ENCODE results near the genes WASL, GCC1, LEP and METTL2B.

DNA sequence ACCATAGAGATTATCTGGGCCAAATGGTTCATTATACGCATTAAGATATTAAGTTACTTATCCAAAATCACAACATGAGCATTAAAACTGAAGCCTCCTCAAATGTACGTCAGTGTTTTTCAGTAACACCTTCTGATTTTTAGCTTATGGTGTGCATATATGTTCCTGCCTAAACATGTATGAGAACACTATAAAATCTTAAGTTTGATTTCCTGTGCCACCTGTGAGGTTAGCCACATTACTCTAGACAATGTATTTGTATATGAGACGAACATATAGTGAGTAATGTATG lies 103.1 kb downstream of the IQUB start:
- RRBS, result no CpG with 5 or more reads among the region's 3 CpGs

DNA sequence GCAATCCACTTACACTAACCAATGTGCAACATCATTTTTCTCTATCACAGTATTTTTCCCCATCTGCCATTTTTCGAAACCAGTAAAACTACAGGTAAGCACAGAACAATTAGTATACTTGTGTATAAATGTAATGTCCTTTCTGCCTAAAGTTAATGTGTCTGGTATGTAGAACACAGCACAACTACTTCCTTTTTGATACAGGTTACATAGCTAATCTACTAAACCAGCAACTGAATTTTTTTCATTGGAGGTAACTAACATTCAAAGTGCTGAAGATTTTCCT lies 2.1 kb downstream of the WASL start:
- RRBS, result no CpG with 5 or more reads among the region's 1 CpG

GRCh38 chr7:123748285-123749117 lies at the start of gene WASL:
Gene WASL (minus strand): TSS chr7:123749003.
- RRBS, result under 1% methylated on average over 23 of the region's 89 CpGs

GRCh38 chr7:127351160-127352308 lies 41.0 kb downstream of the ZNF800 start:
- RRBS, result no CpG with 5 or more reads among the region's 1 CpG

- RRBS, result no CpG with 5 or more reads among the region's 16 CpGs
Observed at GRCh38 chr7:127373302-127374492, 18.8 kb downstream of the ZNF800 start.

GRCh38 chr7:127585183-127586046 lies at the start of gene GCC1:
Gene GCC1 (minus strand): TSS chr7:127585596.
- RRBS, result under 1% methylated on average over 14 of the region's 74 CpGs

DNA sequence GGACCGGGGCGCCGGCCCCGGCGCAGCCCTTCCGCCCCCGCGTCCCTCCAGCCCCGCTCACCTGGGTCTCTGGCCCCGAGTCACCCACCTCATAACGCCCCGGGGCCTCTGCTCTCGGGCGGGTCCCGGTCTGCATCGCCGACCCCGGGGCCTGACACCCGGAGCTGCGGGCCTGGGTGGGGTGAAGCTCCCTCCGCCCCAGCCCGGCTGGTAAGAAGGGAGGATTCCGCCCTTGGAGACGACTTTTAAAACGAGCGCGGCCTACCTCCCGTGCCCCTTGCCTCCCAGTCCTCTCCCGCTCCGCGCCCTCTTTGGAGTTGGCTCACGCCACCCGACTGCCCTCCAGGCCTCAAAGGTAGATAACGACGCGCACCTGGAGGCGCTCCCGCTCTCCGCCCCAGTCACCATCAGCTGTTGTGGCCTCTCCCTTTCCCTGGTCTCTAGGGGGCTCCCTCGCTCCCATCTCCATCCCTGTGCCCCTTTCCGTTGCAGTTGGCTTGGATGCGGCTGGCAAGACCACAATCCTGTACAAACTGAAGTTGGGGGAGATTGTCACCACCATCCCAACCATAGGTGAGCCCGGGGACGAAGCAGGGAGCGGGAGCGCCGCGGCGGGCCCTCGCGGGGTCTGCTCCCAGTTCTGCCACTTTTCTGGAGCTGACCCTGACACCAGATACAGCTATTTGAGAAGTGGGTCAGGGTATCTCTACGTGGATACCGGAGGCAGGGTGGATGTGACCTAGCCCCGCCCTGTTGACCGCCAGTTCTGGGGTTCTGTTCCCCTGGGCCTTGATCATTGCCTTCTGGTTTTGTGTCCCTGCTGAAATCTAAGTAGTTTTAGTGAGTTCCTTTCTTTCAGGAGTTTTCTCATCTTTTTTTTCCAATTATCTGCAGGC lies 628 bp downstream of the ARF5 start:
- RRBS, result 2% methylated on average over 12 of the region's 55 CpGs

GRCh38 chr7:127668193-127668458 lies 16.1 kb downstream of the SND1 start:
- RRBS, result no CpG with 5 or more reads among the region's 2 CpGs

DNA sequence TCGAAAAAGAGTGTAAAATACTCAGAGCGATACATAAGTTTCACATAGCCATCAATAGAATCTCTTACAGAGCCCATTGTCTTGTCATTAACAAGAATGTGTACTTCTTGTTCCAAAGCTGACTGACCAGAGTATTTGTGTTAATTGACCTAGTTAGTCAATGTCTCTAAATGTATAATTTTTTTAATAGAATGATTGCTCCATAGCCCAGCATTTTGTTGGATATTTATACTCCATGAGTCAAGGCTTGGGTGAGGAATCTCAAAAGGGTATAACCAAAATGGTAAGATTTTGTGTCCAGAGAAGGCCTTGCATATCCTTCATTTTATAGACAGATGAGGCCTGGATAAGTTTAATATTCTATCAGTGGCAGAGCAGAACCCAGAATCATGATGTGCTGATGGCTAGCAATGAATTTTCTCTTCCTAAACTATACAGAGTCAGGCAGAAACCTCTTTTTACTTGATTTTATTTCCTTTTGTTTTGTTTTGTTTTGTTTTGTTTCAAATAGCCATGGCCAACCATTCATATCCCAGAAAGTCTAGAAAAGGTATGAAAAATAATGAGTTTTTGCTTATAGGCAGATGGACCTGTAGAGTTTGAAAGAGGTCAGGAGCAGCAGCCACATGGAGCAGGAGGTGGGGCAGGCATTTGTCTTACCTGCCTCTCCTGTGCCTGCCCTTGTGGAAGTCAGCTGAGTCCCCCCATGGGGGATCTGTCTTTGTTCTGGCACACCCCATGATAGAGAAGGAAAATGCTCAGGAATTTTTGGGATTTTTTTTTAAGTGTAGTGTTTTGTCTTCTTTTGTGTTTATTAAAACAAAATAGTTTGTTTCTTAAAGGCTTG lies 44.9 kb downstream of the LRRC4 start:
- RRBS, result no CpG with 5 or more reads among the region's 2 CpGs

DNA sequence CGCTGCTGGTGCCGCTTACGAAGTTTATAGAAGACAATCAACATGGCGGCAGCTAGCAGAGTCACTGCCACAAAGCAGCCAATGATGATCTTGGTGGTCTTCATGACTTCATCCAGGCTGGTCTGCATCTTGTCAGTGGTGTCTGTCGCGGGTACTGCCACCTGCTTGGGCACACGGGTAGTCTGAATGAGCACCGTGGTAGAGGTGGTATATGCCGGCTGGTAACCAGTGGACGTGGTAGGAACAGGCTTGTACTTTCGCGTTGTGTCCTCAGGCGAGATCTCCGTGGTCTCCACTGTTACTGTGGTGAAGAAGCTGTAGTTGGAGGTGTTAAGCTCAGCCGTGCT lies 2.3 kb downstream of the LRRC4 start:
- RRBS, result no CpG with 5 or more reads among the region's 15 CpGs

DNA sequence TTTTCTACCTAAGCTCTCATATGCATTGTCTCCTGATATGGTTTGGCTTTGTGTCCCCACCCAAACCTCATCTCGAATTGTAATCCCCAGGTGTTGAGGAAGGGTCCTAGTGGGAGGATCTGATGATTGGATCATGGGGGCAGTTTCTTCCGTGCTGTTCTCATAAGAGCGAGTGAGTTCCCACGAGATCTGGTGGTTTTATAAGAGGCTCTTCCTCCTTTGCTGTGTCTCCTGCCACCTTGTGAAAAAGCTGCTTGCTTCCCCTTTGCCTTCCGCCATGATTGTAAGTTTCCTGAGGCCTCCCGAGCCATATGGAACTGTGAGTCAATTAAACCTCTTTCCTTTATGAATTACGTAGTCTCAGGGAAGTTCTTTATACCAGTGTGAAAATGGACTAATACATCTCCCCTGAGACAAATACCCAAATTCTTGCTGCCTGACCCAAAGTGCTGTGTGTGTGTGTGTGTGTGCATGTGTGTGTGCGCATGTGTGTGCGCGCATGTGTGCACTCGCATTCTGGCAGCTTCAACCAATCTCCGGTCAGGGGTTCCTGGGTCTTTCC lies 98.0 kb upstream of the LRRC4 start:
- RRBS, result no CpG with 5 or more reads among the region's 12 CpGs

GRCh38 chr7:128240992-128241468 lies at the start of gene LEP:
Gene LEP (plus strand): TSS chr7:128241278.
- RRBS, result 14% methylated on average over 18 of the region's 38 CpGs

- RRBS, result no CpG with 5 or more reads among the region's 2 CpGs
Observed at GRCh38 chr7:128264527-128264993, 23.5 kb downstream of the LEP start.

DNA sequence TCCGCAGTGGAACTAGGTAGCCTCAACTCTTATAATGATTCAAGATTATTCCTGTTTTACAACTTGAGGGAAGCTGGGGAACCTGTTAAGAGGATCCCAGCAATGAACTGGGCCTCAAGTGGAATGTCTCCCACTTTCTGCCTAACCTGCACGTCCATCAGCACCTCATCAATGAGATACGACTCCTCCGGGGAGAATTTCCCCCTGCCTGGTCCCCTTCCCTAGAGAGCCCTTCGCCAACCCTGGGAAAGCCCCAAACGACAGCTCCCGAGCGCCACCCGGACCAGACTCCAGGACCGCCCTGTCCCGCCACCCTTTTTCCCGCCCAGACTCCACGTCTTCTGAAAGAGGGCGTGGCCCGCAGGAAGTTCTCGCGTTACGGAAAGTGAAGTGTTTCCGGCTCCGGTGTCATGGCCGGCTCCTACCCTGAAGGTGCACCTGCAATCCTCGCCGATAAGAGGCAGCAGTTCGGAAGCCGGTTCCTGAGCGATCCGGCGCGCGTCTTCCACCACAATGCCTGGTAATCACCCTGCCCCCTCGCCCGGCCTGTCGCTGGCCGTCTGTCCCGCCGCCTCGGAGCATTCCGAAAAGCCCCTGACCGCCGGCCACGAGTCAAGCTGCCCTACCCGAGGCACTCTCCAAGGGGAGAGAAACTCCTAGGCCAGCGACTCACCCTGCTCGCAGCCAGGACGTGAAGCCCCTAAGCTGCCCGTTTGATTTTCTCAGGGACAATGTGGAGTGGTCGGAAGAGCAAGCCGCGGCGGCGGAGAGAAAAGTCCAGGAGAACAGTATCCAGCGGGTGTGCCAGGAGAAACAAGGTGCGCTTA lies at the start of gene METTL2B:
Gene METTL2B, plus strand, starts transcription at position 393 of the 827 bp plus-strand sequence.
- RRBS, result no CpG with 5 or more reads among the region's 53 CpGs

DNA sequence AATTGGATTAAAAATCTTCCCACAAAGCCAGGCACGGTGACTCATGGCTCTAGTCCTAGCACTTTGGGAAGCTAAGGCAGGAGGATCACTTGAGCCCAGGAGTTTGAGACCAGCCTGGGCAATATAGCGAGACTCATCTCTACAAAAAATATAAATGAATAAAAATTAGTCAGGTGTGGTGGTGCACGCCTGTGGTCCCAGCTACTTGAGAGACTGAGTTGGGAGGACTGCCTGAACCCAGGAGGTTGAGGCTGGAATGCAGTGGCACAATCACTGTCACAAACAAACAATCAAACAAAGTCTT lies 79.0 kb downstream of the METTL2B start:
- RRBS, result no CpG with 5 or more reads among the region's 3 CpGs

DNA sequence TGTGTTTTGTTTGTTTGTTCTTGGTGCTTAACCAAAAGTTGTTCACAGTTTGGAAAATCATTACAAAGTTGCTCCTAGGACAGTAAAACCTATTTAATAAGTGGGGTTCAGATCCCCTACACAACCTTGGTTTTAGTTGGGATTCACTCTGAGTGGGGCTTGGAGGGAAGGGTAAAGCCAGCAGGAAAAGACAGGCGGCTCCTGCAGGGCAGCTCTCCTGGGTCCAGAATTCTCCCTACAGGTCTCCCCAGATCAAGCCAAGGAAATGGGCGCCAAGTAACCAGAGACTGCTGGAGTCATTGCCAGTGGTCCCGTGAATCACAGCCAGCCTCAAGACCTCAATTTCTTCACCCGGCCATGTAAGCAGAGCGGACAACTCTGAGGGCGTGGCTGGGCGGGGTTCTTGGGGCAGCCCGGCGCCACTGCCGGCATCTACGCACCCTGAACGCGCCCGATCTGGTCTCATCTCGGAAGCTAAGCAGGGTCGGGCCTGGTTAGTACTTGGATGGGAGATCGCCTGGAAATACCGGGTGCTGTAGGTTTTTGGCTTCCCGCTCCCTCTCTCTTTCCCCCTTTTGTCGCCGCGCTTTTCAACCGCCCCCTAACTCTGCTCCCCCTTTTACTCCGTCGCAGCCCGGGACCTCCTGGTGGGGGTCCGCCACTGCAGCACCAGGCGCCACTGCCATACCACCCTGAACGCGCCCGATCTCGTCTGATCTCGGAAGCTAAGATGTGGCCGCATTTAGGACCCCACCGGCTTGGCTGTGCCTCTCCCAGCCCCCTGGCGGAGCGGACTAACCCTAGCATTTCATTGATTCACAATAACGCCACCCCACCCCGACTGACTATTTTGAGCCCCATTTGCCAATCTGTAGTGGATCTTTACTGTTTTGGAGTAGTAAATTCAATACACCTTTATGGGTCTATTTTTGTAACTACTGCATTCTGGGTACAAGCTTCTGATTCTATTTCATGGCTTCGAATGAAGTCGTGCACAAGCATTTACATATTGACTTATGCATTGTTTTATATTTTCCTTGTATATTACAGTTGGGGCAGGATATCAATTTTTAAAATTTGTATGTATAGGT lies 17.8 kb upstream of the GARIN1B start:
- RRBS, result 3% methylated on average over 13 of the region's 41 CpGs

DNA sequence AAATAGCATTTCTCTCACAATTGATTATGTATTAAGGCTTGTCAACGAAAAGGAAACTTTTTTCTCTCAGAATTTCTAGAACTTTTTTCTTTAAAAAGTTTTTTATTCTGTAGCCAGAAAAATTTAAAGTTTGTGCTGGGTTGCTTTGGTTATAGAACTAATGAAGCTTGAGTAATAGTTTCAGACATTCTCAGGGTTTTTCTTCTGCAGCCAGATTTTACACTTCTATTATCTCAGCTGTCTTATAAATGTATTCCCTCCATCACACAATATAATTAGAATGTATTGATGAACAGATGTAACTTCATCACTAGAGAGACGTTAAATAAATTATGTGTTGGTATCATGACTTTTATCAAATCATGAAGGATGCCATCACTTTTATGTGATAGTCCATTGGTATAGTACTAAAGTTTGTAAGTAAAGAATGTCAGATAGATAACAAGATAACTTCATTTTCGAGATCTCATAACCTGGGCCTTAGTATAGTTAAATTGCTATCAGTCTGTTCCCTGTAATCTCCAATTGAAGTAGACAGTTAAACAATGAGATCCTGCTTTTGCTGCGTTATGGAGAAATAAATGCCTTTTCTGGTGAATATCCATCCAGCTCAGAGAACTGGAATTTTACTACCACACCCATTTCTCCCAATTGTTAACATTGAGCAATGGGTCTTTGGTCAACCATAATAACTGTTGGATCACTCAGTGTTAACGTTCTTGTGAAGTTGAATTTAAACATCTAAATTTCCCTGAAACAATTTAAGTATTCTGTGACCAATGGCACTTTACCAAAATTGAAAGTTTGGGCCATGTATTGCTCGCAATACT lies 2.8 kb downstream of the CALU start:
- RRBS, result no CpG with 5 or more reads among the region's 6 CpGs

DNA sequence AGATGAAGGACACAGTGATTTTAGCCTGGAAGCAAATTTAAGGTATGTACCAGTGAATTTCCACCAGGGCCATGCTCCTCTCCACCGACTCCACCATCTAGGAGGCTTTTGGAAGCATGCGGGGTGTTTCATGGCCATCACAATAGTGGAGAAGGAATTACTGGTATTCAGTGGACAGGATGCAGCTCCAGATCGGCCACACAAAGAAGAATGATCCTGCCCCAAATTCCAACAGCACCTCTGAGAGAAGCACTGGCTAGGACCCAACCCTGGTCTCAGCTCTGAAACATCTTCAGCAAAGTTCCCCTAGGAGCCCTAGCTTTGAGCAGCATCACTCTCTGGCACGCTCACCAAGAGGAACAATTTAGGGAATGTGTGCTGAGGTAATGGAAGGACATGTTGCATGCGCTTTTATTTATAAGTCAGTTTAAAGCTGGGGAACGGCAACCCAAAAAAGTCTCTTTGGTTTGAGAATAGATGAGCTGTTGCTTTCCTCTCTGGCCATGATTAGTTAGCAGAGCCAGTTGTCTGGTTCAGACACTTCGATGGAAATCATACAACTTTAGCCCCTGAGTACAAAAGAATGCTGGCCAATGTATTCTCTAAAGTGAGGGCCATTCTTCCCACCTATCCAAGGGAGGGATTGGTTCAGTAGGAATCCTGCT lies 5.6 kb upstream of the OPN1SW start:
- RRBS, result no CpG with 5 or more reads among the region's 7 CpGs

GRCh38 chr7:128811693-128812476 lies 18.3 kb upstream of the FLNC start:
- RRBS, result no CpG with 5 or more reads among the region's 11 CpGs

DNA sequence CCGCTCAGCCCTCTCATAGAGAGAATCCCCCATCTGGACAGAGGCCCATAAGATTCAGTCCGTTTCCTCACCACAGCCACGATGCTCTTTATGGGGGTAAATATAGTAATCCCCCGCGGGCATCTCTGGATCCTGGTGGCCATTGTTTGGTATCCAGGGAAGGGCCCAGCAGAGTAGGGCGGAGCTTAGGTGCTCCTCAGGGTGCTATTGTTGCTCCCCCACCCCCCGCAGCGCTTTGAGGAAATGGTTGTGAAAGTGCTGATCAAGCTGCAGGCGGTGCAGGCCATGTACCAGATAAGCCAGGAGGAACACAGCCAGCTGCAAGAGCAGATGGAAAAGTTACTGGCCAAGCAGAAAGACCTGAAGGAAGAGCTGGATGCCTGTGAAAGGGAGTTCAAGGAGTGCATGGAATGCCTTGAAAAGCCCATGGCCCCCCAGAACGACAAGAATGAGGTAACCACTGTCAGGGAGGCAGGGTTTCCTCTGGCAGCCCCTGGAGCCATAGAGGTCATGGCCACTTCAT lies 17.7 kb upstream of the FLNC start:
- RRBS, result no CpG with 5 or more reads among the region's 10 CpGs